Cytotoxic T cell (primary cell): ENCODE measurements around a stretch of chr19.

DNA sequence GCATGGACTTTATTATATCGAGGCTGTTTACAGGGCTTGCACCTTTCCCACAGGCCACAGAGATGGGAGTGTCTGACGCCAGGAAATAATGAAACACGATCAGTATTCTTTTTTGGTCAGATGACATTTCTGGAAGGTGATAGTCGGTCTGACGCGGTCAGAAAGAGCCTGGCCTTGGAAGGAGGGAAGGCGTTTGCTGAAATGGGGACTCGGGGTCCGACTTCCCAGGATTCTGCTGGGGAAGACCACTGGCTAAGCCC lies 11.8 kb upstream of the ZNF536 start:
- PRO-cap, 2 experiments, result no peak in any of the 2 experiments

DNA sequence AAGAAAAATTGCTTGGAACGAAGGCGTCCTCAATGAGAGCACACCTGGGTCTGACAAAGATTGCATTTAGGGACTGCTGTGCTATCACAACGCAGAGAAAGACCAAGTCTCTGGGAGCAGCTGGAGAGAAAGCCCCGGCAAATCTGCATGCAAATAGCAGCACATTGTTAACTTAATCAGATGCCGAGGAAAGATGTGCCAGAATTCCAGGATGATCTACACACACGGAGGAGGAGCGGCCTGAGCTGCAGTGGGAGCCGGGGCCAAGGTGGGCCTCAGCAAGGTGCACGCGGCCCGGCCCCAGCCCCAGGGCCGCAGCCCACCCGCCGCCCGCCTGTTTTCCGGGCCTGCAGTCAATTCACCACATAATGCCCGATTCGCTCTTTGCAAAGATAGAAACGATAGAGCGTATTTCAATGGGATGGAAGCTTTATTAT lies 1.5 kb downstream of the ZNF536 start:
- PRO-cap, 2 experiments, result no peak in any of the 2 experiments

DNA sequence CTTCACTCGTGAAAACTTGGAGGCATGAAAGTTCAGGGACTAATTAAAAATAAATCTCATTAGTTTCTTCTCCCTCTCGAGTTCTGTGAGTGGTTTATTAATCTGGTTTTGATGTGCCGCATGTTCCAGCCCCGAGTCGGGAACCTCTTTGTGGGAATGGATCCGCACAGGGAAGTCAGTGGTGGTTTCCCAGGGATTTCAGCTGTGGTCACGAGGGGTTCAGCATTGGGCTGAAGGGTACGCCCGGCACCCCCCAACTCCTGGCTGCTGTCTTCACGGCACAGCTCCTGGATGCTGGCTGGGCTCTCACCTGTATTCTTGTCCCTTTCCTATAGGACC lies 167.7 kb downstream of the ZNF536 start:
- PRO-cap, 2 experiments, result no peak in any of the 2 experiments

GRCh38 chr19:30691776-30692973 lies 320.0 kb downstream of the ZNF536 start:
- PRO-cap, 2 experiments, result no peak in any of the 2 experiments

- PRO-cap, 2 experiments, result no peak in any of the 2 experiments
Observed at GRCh38 chr19:31316706-31317088, 32.5 kb downstream of the TSHZ3 start.

GRCh38 chr19:31341711-31342268 lies 7.4 kb downstream of the TSHZ3 start:
- PRO-cap, 2 experiments, result no peak in any of the 2 experiments

DNA sequence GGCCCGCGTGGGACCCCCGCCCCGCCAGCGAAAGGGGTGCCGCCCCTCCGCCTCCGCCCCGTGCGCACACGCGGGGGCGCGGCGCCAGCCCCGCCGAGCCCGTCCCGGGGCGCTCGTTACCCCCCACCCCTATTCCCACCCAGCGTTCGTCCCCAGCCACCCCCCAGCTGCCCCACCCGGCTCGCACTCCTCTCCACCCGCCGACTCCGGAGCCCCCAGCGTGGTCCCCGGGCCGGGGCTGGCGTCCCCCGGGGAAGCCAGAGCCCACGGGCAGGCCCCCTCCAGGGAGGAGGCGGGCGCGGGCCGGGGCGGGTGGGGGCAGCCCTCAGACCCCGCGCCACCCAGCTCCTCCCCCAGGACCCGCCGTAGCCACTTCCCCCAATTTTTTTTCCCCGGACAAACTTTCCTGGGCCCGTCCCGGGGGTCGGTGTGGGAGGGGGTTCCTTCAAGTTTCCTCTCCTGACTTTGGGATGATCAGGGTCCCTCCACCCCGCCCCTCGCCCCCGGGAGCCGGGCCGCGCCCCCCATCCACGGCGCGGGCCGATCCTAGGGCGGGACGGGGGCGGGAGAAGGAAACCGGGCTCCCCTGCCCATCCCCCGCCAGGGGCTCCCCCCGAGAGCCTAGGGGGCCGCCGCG lies 804 bp upstream of the TSHZ3 start:
- PRO-cap, 2 experiments, result no peak in any of the 2 experiments

- PRO-cap, 2 experiments, result no peak in any of the 2 experiments
Observed at GRCh38 chr19:31859490-31859820, 486.0 kb upstream of the ZNF507 start.

- PRO-cap, 2 experiments, result no peak in any of the 2 experiments
Observed at GRCh38 chr19:31910193-31910660, 435.2 kb upstream of the ZNF507 start.

- PRO-cap, 2 experiments, result no peak in any of the 2 experiments
Observed at GRCh38 chr19:31968771-31969412, 376.5 kb upstream of the ZNF507 start.

DNA sequence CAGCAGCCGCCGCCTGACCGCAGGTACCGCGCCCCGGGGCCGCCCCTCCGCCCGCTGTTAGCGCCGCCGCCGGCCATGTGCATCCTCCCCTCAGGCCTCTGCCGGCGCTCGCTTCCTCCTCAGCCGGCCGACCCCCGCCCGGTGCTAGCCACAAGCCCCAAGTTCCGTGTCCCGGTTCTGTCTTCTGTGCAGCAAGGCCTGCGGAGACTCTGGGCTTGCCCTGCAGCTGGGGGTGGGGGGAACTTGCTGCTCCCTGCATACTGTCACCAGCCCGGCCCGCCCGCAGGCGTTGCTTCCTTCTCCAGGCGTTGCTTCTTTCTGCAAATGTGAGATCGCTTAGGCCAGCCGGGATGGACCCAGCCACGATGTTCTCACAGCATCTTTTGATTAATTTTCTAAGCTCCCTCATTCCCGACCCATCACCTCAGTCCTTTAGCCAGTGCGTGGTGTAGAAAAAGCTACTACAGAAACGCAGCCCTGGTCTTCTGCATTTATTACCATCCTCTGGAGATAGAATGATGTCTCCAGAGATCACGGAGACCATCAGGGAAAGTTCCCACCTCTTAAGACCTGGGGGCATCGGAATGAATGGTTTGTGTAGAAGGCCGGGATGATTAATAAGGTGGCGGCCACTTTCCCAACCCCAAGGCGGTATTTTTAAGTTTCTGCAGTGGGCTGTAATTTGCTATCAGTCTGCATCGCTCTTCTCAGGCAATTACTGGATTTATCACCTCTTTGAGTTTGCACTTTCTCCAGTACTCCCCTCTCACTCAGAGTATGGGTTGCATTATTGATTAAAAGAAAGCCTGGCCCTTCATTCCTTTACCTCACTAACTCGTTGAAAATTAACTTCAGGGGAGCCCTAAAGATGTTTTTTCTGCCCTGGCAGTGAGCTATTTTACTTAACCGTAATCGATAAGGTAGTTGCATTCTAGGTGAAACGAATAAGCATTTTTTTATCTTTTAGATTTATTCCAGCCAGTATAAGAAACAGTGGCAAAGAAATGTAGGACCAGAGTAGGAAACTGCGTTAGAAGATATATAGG lies 674 bp downstream of the ZNF507 start:
- PRO-cap, 2 experiments, result peak in 2 of 2 experiments; most common plus-strand start position 57 of the sequence (in 1); most common minus-strand start position 100 of the sequence (in 2)

- PRO-cap, 2 experiments, result no peak in any of the 2 experiments
Observed at GRCh38 chr19:32403954-32404782, 1.4 kb upstream of the DPY19L3 start.

DNA sequence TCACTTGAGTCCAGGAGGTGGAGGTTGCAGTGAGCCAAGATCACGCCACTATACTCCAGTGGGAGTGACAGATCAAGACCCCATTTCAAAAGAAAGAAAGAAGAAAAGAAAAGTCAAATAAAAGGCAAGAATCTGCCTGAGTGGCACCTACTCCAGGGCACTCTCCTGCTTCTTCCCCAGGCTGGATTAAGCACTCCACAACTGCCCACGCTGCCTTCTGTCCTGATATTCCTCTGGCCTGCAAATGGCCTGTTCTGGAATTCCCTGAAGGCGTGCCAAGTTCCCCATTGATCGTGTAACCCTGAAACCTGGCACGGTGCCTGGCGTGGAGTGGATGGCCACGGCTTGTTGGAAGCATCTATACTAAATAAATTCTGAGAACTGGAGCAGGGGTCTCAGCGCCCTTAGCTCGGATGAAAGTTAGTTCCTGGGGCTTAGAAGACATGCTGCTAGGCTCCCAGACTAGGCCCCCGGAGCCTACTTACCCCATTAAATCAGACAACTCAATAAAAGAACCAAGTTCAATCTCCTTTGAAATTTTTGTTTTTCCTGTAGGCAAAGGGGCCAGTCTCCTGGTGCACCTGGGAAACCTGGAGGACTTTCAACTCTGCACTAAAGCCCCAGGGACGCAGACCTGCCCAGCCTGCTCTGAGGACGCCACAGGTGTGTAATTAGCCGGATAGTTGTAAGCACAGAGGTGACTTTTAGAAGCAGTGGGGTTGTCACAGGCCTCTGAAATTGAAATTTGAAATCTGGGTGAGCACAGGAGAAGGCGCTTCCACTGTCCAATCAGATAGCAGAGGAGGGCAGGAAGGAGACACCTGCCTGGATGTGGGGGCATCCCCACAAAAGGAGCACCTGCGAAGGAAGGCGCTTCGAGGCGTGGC lies 21.9 kb downstream of the ANKRD27 start:
- PRO-cap, 2 experiments, result no peak in any of the 2 experiments

- PRO-cap, 2 experiments, result peak in 2 of 2 experiments; most common plus-strand start chr19:32693430 (in 1); most common minus-strand start chr19:32693527 (in 2)
Observed at GRCh38 chr19:32693226-32694050, 1.8 kb downstream of the NUDT19 start.

DNA sequence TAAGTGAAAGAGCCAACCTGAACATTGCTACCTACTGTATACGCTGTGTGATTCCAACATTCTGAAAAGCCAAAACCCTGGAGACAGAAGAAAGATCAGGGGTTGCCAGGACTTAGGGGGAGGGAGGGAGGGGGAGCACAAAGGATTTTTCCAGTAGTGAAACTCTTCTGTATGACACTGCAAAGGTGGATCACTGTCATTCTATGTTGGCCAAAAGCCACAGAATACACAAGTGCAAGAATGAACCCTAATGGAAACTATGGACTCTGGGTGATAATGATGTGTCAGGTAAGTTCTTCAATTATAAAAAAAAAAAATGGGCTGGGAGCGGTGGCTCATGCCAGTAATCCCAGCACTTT lies 36.9 kb downstream of the FAAP24 start:
- PRO-cap, 2 experiments, result no peak in any of the 2 experiments

- PRO-cap, 2 experiments, result peak in 1 of 2 experiments; most common minus-strand start chr19:33176654 (in 1)
Observed at GRCh38 chr19:33176510-33176751, 17.7 kb upstream of the LRP3 start.

DNA sequence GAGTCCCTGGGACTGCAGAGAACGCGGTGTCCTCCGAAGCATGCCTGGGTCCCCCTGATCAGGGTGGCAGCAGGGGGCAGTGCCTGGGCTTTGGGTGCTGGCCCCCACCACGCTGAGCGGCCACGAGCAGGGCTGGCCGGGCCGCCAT lies 26.4 kb downstream of the CEBPA start:
- PRO-cap, 2 experiments, result no peak in any of the 2 experiments

DNA sequence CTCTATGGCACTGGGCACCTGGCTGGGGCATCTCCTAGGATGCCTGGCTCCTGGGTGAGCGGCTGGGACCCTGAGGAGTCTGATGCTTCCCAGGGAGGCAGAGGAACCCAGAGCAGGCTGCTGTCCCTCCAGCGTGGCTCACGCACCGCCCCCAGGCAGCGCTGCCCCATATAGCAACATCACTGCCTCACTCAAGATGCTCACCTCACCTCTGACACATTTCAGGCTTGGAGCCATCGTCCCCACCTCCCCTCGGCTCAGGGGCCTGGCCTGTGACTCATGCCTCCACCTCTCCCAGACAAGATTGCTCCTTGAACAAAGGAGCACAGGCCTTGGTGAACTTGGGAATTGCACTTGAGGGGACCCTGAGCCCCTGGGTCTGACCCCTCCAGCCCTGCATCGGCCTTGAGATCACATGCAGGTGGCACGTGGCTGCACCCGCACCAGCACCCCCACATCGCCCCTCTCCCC lies 11.4 kb downstream of the CEBPA start:
- PRO-cap, 2 experiments, result no peak in any of the 2 experiments

DNA sequence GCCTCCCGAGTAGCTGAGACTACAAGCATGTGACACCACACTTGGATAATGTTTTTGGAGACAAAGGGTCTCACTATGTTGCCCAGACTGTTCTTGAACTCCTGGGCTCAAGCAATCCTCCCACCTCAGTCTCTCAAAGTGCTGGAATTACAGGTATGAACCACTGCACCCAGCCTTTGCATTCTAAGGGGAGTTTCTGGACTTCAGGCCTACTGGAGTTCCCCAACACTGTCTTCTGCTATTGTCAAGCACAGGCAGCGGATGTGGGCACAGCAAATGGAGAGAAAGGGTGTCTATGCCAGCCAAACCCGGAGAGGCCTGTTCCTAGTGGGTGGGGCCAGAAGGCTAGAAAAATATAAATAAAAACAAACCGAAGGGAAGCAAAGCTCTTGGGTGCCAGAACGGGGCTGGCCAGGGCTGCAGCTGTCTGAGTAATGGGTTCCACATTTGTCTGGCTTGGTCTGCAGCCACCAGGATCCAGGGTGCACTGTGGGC lies 6.2 kb downstream of the CEBPA start:
- PRO-cap, 2 experiments, result peak in 2 of 2 experiments; most common plus-strand start position 383 of the sequence (in 2)

GRCh38 chr19:33376469-33376915 lies 3.0 kb downstream of the CEBPG start:
- PRO-cap, 2 experiments, result no peak in any of the 2 experiments